Liver (tissue), 9 donors: ENCODE measurements around a stretch of chr18.

GRCh38 chr18:55721412-55721693 is 133.4 kb upstream of the TCF4 start:
- PRO-cap, 5 experiments: no peak in any of the 5 experiments
- RAMPAGE, long total RNA, 2 experiments: no peak in any of the 2 experiments
- RRBS: no CpG with 5 or more reads among the region's 7 CpGs

GRCh38 chr18:55892689-55893784 is 305.0 kb upstream of the TCF4 start:
- PRO-cap, 5 experiments: no peak in any of the 5 experiments
- RAMPAGE, long total RNA, 2 experiments: no peak in any of the 2 experiments
- RRBS: no CpG with 5 or more reads among the region's 30 CpGs

- PRO-cap, 5 experiments: no peak in any of the 5 experiments
- RAMPAGE, long total RNA, 2 experiments: no peak in any of the 2 experiments
- RRBS: no CpG with 5 or more reads among the region's 6 CpGs
These were observed 193.1 kb downstream of the TXNL1 start for GRCh38 chr18:56445215-56445806.

DNA sequence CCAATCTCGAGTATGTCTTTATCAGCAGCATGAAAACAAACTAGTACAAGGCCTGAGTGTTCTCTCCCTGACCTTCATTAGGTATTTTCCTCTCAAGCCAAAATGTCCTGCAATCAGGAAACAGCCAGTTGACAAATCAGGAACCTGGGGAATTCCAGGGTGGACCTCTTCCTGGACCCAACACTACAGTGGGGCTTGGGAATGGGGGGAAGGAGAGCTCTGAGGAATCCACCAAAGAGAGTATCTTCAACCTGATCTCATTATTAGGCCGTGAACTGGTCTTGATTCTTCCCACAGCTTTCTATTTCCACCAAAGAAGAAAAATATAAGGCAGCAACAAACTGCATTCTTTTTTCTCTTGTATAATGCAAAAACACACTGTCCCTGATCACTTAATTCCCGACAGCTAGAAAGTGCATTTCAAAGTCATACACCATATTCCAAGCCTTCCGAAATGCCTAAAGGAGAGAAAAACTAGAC is 129.6 kb downstream of the TXNL1 start:
- PRO-cap, 5 experiments: no peak in any of the 5 experiments
- RAMPAGE, long total RNA, 2 experiments: no peak in any of the 2 experiments
- RRBS: no CpG with 5 or more reads among the region's 4 CpGs

- PRO-cap, 5 experiments: no peak in any of the 5 experiments
- RAMPAGE, long total RNA, 2 experiments: no peak in any of the 2 experiments
- RRBS: no CpG with 5 or more reads among the region's 12 CpGs
These were observed 61.5 kb downstream of the TXNL1 start for GRCh38 chr18:56576858-56577265.

DNA sequence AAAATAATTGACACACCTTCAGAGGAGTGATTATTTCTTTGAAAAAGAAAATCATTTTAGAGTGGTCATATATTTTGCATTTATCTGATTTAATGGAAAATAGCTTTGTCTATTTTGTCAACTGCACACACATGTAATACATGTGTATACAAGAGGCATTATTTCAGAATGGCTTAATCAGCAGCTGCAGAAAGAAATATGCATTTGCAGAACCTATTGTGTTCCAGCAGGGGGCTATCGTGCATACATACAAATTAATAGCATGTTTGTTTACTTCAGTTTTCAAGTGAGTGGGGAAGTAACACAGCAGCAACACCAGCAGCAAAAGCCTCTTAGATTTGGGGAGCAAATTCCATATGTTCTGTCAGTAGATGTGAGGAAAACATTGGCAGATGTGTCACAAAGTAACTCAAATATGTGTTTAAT is 218.0 kb downstream of the WDR7 start:
- PRO-cap, 5 experiments: no peak in any of the 5 experiments
- RAMPAGE, long total RNA, 2 experiments: no peak in any of the 2 experiments
- RRBS: no CpG with 5 or more reads among the region's 1 CpG

DNA sequence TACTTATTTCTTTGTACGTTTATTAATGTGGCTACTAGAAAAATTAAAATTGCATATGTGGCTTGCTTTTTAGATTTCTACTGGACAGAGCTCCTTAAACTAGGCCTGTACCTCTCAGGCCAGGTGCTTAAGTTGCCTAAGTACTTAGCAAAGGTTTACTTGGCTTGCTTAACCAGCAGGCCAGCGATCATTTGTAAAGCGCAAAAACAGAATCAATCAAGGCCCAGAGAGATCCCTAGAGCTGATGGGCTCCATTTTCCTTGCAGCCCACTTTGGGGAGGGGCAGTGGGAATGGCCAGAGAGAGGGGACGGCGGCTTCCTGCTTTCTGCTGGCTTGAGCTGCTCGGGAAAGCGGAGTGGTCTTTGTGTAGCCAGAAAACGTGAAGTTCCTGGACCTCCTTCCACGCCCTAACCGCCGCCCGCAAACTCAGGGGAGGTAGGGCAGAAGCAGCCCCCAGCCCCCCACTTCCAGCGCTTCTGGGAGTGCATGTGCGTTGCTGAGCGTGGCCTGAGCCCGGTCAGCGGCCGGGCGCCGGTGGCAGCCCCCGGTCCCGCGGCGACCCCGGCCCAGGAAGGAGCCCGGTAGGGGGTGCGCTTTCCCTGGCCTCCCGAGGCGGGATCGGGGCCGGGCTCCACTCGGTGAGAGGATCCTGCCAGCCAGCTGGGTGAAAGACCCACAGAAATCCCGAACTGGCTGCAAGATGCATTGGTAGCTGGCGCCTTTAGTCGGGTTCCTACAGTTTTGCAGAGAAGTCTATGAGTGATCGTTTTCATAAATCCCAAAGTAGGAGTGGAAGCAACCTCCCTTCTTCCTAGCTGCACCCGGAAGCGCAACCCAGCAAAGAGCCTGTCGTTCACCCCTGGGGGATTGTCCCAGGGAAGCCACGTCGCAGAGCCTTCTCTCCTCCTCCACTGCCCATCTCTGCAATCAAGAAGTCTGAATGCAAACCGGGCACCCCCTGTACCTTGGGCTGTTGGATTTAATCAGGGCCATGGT is 25.3 kb upstream of the BOD1L2 start:
- PRO-cap, 5 experiments: no peak in any of the 5 experiments
- RAMPAGE, long total RNA, 2 experiments: no peak in any of the 2 experiments
- RRBS: 19% methylated on average over 6 of the region's 42 CpGs

GRCh38 chr18:57533045-57533449 is 53.5 kb downstream of the FECH start:
- PRO-cap, 5 experiments: no peak in any of the 5 experiments
- RAMPAGE, long total RNA, 2 experiments: no peak in any of the 2 experiments
- RRBS: no CpG with 5 or more reads among the region's 7 CpGs

DNA sequence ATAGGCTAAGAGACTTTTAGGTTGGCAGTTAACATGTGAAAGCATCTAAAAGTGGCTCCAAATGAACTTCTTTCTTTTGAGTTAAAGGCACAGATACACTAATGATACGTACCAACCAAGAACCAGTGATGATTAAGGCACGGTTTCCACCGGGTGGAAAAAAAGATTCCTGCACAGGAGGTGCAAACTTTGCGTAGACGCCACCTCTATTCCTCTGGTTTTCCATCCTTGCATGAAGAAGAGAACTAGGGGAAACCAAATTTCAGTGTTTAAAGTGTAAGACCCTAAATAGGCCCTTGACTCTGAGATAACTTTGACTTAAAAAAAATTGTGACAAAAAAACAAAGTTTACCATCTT is 40.7 kb upstream of the NARS1 start:
- PRO-cap, 5 experiments: no peak in any of the 5 experiments
- RAMPAGE, long total RNA, 2 experiments: no peak in any of the 2 experiments
- RRBS: no CpG with 5 or more reads among the region's 5 CpGs

GRCh38 chr18:57744216-57744933 is 58.7 kb downstream of the ATP8B1 start:
- PRO-cap, 5 experiments: no peak in any of the 5 experiments
- RAMPAGE, long total RNA, 2 experiments: no peak in any of the 2 experiments
- RRBS: no CpG with 5 or more reads among the region's 6 CpGs

GRCh38 chr18:57801632-57802478 is 1.3 kb downstream of the ATP8B1 start:
- PRO-cap, 5 experiments: no peak in any of the 5 experiments
- RAMPAGE, long total RNA, 2 experiments: no peak in any of the 2 experiments
- RRBS: 20% methylated on average over 7 of the region's 44 CpGs

GRCh38 chr18:57802812-57803135 is 341 bp downstream of the ATP8B1 start:
- PRO-cap, 5 experiments: peak in 2 of 5 experiments; most common minus-strand start chr18:57802906 (in 2)
- RAMPAGE, long total RNA, 2 experiments: no peak in any of the 2 experiments
- RRBS: 3% methylated on average over 34 of the region's 37 CpGs

DNA sequence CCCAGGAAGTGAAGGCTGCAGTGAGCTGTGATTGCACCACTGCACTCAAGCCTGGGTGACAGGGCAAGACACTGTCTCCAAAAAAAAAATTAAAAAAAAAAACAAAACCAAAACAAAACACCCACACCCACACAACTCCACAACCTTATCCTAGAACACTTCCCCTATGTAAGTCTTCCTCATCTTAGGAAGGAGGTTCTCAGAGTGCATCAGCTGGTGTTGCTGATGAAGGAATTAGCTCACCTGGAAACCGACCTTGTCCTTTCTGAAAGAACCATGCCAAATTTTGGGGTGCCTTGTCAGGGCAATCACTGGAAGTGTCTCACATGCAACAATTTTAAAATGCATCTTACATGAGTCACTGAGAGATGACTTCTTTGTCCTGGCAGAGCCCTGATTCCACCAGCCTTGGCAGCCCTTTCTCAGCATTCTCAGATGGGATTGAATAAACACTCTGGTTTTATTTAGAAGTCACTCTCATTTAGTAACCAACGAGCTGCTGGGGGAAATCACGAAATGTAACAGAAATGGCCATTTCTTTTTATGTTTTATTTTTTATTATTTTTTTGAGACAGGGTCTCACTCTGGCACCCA is 3.7 kb upstream of the ATP8B1 start:
- PRO-cap, 5 experiments: no peak in any of the 5 experiments
- RAMPAGE, long total RNA, 2 experiments: no peak in any of the 2 experiments
- RRBS: no CpG with 5 or more reads among the region's 3 CpGs

- PRO-cap, 5 experiments: no peak in any of the 5 experiments
- RAMPAGE, long total RNA, 2 experiments: no peak in any of the 2 experiments
- RRBS: no CpG with 5 or more reads among the region's 5 CpGs
These were observed 30.2 kb upstream of the ATP8B1 start for GRCh38 chr18:57833309-57833755.

- PRO-cap, 5 experiments: no peak in any of the 5 experiments
- RAMPAGE, long total RNA, 2 experiments: no peak in any of the 2 experiments
- RRBS: no CpG with 5 or more reads among the region's 3 CpGs
These were observed 112.9 kb upstream of the ATP8B1 start for GRCh38 chr18:57915896-57916507.

DNA sequence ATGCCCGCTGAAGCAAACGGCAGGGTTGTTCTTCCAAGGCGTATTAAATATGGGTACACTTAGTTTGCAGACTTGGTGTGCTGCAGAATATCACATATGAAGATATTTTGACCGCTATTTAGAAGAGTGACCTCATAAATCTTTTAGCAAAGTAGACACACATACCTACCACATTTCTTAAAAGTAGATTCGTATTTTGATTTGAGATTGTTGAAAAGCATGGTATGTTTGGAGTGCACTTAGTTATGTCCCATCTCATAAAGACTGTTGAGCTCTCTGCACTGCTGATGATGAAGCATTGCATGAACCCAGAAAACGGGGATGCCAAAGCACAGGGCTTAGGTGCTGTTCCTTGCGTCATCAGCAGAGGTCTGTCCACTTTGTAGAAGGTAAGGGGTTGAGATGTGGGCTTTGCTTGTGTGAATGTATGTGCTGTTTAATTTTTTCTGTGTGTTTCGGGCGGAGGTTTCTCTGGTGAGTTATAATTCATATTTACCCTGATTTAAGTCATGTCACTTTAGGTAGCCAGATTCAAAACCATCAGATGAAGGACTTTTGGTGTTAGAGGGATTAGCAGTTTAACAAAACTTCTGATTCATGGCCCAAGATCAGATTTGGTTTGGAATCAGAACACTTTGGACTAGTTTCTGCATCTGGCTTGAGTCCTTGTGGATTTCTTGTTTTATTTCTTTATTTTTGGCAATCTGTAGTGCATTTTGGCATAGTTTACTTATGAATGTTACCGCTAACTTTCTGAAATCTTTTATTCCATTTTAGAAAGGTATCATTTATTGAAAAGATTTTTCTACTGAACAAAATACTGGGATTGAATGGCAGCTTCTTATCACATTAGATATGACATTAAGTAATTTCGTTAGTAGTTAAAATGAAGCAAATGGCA is 3.3 kb downstream of the NEDD4L start:
- PRO-cap, 5 experiments: no peak in any of the 5 experiments
- RAMPAGE, long total RNA, 2 experiments: no peak in any of the 2 experiments
- RRBS: no CpG with 5 or more reads among the region's 11 CpGs

DNA sequence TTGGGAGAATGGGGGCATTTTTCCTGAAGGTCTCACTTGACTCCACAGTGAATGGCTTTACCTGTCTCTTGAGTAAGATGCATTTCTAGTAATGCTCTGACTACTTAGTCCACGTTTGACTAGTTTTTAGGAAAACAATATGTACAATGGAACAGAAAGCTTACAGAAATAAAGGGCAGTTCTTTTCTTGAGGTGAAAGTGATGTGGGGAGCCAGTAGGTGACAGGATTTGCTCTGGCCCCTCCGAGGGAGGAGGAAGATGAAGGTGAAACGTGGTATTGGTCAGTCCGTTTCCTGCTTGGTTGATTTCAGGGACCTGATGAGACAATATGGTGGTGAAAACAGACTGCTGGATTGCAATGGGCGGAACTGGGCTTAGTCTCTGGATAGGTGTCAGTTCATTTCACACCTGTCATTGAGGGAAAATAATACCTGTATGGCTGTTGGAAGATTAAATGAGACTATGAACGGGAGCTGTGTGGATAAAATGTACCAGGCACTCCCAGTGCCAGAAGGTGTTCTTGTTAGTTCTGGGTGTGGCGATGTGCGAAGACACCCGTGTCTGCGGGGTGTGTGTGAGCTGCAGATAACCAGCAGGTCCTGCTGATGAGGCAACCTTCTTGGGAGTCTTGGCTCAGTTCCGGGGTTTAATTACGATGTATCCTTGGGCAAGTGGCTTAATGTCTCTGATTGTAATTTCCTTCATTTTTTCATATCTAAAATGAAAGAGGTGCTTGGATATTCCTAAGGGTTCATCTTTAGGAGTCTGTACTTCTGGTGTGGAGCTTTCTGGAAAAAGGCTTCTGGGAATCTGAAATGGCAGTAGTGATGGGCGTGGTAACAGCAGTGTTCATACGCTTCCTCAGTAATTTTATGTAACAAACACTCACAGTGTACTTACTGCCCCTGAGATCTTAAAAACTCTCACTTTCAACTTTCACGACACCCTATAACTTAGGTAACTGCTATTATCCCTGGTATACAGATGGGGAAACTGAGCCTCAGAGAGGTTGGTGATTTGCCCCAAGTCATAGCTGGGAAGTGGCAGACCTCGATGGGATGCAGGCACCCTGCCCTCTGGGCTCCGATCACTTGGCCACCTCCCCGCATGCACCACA is 34.9 kb downstream of the NEDD4L start:
- PRO-cap, 5 experiments: no peak in any of the 5 experiments
- RAMPAGE, long total RNA, 2 experiments: no peak in any of the 2 experiments
- RRBS: no CpG with 5 or more reads among the region's 18 CpGs

DNA sequence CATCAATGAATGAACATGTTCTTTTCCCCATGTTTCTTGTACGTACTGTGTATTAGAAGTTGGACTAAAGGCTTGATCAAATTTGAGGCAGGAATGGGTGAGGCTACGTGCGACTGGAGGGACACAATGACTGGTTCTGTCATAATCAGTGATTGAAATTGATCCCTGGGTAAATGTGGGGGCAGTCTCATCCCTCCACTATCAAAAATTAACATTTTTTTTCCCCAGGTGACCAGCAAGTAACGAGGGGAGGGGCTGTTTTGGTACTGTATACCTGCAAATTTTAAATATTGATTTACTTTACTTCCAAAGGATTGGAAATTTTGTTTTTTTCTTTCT is 130.5 kb downstream of the NEDD4L start:
- PRO-cap, 5 experiments: no peak in any of the 5 experiments
- RAMPAGE, long total RNA, 2 experiments: no peak in any of the 2 experiments
- RRBS: no CpG with 5 or more reads among the region's 4 CpGs

- PRO-cap, 5 experiments: no peak in any of the 5 experiments
- RAMPAGE, long total RNA, 2 experiments: no peak in any of the 2 experiments
- RRBS: no CpG with 5 or more reads among the region's 12 CpGs
These were observed 280.8 kb downstream of the NEDD4L start for GRCh38 chr18:58324786-58325254.

DNA sequence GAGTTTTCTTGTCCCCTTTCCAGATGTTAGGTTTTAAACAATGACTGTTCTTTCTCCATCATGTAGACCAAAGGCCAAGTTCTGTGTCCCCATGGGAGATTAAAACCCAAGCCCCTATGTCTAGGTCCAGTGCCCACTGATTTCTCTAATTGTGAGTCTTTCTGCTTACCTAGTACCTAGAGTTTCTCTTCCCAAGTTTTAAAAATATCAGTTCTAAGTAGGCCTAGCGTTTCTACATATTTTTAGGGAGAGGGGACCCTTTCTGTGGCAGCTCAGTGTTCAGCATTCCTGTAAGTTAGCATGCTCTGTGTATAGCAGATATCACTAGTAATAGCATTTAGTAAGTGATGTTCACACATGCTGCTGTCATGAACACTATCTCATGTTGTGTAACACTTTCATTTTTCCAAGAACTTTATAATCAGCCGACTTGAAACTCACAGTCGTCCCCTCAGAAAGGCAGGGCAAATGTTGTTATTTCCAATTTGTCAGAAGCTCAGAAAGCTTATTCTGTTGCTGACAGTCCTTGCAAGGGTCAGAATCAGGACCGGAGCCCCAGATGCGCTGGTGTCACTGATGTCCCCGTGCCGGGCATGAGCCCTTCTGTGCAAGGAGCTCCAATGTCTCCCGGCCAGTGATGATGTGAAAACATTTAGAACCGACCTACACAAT is 267.7 kb downstream of the ALPK2 start:
- PRO-cap, 5 experiments: peak in 1 of 5 experiments; most common plus-strand start position 433 of the sequence (in 1); most common minus-strand start position 297 of the sequence (in 1)
- RAMPAGE, long total RNA, 2 experiments: no peak in any of the 2 experiments
- RRBS: no CpG with 5 or more reads among the region's 9 CpGs